ENCODE measurements around a stretch of chr6.

DNA sequence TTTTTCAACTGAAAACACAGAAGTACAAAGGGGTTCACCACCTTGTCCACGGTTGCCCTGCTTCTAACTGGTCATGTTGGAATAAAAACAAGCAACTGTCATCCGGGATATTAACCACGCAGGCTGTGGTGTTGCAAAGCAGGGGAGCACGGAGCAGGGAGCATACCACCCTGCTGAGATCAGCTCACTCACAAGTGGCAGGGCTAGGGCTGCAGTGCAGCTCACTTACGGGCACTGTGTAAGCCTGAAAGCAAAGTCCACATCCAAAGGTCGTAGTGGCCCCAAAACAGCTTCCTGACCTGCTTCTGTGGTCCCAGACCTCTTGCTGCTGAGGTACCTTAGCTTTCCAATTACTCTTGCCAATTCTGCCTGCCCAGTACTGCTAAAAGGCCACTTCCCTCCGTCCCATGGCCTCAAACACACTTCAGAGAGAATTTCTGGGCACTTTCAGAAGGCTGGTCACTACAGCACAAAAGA lies 105.7 kb upstream of the DUSP22 start:
- PRO-cap: no peak

DNA sequence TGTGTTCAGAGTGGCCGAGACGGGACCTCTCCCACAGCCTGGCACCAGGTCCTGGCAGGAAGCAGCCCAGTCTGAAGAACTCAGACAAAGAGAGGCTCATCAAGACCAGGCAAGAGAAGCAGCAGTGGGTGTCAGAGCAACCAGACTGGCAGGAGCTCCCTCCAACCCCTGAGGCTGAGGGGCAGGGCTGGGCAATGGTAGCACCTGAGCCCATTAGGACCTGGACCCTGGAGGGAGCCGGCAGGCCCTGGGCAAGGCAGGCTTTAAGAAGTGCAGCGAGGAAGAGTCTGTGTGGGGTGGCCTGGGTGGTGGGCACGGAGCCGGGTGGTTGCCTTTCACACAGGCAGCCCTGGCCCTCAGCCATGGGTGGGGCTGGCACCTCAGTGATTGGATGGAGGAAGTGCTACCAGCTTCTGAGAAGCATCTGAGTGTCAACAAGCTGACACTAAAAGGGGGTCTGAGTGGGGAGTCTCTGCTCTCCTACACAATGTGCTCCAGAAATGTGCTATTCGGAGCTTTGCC lies 33.1 kb upstream of the IRF4 start:
- PRO-cap: no peak

- PRO-cap: no peak
Measured at GRCh38 chr6:401214-402127, 9.9 kb downstream of the IRF4 start.

DNA sequence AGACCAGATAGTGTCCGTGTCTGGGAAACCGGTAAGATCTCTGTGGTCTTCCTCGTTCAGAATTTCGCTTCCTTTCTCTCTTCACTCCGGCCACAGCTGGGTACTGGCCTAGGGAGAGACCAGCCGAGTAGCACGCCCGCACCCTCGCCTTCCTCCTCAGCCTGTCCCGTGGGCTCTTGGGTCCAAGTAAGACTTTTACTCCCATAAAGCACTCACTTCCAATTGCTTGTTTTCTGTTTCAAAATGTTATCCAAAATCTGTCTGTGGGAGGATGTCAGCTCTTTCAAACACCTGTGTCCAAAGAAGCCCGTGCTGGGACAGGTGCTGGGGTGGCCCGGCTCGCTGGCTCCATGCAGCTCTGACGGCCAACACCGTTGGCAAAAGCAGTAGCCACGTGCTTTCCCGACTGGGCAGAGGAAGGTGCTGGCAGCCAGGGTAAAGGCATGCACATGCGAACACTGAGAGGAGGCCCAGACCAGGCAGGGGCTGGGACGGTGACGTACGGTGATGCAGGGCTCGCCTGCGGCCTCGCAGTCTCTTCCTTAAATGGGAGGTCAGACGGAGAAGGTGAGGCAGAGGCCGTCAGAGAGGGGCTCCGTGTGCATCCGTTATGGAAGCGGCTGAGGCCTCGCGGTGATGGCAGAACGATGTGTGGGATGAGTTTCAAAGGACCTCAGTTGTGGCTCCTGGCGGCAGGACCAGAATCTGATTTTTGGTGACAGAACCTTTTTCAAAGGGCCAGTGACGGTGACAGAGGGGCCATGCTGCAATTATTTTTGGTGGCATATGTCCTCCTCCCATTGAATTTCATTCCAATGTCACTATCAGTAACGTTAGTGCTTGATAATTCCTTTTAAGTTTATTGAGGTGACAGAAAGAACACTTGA lies 112.4 kb downstream of the IRF4 start:
- PRO-cap: no peak

DNA sequence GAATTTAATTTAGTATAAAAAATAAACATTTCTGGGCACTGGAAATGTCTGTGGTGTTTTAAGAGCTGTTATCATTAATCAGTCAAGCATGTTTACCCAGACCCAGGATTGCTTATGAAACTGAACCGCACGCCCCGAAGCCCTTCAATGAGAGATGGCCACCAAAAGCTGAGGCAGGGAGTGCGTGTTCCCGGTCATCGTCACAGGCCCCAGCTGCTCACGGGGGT lies 23.2 kb upstream of the EXOC2 start:
- PRO-cap: no peak

- PRO-cap: no peak
Measured at GRCh38 chr6:1287066-1287691, 24.7 kb upstream of the FOXQ1 start.

GRCh38 chr6:1313054-1314171 lies 1.5 kb downstream of the FOXQ1 start:
- PRO-cap: no peak

DNA sequence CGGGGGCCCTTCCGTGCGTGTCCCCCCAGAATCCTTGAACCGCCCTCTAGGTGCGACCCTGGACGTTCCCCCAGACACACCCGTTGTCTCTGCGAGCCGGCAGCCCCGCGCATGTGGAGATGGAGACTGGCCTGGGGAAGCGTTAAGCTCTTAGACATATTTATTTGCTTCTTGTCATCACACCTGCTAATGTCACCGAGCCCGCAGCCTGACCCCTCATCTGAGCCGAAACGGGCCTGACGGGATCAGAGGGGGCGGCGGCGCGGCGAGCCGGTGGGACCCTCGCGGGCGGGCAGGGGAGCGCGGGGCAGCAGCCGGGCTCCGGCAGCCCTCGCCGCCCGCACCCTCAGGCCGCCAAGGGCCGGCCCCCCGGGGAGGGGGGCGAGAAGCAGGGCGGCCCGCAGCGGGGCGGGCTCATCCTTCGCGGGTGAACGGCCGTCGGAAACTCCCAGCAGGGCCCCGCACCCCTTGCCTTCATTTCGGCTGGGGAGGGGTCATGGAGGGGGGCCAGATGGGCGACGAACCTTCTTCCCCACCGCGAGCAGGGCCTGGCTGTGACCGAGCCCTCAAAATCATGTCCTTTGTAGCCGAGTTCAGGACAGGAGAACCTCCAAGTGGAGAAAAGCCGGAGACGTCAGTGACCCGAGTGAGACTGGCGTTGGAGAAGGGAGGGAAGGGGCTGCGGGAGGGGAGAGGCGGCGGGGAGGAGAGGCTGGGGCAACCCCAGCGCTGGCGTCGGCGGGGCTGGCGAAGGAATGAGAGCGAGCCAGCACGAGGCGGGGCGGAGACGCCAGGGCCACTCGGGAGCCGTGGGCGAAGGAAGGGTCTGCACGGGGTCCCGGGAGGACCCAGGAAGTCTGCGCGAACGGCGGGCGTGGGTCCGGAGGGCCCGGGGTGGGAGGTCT lies 733 bp upstream of the FOXC1 start:
- PRO-cap: no peak

GRCh38 chr6:1613288-1613840 lies 3.6 kb downstream of the FOXC1 start:
- PRO-cap: no peak

DNA sequence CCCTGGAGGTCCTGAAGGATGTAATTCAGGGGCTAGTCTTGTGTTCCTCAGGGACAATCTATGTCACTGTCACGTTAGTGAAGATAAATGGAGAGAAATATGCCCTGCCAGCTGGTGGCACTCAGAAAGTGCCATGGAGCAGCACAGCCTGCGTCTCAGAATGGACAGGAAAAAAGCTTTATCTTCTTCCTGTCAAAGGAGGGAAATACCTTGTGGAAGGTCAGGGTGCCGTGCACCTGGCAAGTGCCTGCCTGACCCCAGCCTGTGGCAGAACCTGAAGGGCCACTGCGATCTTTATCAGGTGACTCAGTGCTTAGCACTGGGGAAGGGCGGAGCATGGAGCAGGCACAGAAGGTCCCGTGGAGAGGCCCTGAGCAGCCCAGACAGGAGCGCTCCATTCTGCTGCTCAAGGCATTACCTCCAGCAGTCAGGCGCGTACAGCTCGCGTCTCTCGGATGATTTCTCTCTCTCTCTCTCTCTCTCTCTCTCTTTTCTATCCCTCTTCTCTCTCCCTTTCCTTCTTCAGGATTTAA lies 31.6 kb downstream of the FOXC1 start:
- PRO-cap: no peak

GRCh38 chr6:1693142-1693833 lies 83.6 kb downstream of the FOXC1 start:
- PRO-cap: no peak

DNA sequence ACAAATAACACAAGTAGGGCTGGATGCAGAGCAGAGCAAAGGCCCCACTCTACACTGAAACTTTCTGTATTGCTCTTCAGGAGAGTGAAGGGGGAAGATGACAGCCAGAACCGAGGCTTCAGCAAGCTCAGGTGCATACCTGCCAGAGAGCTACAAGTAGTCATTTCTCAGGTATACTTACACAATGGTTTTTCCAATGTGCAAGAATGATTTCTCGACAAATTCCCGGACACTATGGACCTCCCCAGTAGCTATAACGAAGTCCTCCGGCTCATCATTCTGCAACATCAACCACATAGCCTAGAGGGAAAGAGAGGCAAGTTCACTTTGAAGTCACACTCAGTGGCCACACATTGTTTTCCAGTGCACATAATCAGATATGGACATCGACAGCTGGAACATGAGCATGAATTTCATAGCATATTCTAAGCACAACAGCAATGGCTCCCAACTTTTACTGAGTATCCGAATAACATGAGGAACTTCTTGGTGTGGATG lies 132.6 kb downstream of the FOXC1 start:
- PRO-cap: no peak

GRCh38 chr6:1762237-1762790 lies 152.6 kb downstream of the FOXC1 start:
- PRO-cap: no peak

DNA sequence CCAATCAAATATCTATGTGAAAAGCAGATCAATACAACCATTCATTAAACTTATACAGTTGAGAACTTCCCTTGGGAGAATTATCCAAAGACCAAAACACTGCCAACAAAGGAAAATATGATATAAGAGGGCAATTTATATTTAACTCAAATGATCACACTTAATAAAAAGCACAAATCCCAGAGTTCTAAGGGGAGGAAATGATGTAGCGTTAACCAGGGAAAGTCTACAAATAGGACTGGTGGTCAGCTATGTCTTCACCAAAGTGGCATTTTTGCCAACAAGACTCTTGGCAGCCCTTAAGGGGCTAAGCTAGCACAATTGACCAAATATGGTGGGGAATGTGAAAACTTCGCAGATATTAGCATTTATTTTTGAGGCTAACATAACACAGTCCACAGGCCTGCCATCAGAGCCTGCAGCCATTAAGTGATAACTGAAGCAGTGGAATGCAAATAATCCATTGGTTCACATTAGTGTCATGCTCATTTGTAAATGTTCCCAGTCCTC lies 274.5 kb downstream of the FOXC1 start:
- PRO-cap: no peak

DNA sequence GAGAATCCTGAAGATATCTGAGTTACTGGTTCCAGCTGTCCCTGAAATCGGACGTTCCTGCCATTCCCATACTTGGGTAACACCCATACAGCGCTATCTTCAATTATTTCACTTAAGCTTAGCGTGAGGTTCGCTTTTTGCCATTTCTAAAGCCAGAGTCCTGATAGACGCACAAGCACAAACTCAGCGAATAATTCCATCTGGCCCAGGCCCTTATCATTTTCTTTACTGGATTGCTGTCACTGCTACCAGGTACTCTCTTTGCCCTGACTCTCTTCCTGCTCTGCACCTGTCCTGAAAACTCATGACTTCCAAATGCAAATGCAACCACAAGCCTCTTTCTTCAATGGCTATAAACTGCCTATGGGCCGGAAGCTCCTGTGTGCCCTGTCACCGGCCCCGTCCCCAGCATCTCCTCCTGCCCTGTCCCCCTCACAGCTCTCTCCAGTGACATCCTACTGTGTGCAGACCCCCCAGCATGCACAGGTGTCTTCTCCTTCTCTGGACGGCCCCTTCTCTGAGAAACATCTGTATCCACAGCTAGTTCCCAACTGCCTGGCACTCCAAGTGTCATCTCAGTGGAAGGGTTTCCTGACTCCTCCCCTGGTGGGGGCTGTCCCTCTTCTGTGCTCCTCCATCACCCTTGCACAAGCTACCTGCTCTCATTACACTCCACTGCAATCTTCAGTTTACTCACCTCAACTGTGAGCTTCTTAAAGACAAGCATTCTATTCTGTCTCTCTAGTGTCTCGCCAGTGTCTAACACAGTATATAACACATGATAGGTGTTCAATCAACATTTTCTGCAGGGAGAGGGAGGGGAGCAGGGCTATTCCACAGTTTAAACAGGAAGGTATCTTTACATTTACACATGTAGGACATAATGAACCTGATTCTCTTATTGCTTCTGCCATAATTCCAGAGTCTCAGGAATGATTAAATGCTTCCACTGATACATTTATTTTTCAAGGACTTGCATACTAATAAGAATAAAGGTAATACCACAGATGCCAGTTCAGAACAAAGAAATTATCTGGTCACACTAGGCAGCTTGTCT lies 302.4 kb downstream of the GMDS start:
- PRO-cap: no peak

- PRO-cap: unidirectional peak, minus-strand start at chr6:2246339
Measured at GRCh38 chr6:2245949-2246649, 694 bp upstream of the GMDS start.

DNA sequence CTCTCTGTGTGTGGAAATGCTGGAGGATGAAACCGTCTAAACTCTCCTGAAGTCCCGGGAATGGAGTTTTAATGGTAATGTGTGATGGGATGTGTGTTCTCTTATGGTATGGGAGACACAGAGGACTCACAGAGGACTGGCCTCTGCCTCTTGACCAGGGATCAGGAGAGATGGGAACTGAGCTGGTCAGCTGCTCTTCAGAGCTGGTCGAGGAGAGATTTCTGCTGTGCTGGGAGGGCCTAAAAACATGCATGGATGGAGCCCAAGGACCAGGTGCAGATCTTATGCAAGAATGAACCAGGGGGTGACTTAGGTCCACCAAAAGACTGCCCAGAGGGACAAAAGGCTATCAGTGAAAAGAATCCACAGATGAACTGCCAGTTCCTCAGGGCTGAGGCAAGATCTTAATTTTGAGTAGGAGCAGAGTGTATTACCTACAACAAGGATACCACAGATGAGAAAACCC lies 27.3 kb upstream of the GMDS start:
- PRO-cap: no peak

DNA sequence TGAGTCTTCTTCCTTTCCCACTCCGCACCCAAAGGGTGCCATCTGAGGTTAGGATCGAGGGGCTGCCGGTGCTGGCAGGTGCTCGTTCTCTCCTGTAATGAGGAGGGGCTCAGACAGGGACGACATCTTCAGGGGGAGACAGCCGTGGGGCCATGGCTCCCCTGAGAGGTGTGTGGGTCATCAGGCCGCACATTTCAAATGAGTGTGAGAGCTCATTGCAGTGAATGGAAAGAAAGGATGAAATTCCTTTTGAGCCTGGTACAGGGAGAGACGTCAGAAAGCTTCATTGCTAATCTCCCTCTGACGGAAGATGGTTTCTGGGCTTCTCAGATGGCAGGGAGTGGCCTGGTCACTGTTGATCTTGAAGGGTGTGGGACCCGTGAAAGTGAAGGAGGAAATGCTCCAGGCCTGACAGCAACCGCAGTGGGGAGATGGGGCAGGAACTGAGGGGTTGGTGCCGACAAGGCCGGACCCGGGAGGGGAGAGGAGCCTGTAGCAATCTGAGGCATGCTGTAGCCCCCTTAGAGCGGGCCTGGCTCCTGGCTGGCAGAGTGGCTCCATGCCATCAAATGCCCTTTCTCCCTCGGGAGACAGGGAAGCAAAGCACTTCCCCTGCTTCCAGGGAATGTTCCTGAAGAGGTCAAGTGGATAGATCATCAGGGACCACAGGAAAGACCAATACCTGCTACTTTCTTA lies 127.4 kb downstream of the MYLK4 start:
- PRO-cap: no peak

DNA sequence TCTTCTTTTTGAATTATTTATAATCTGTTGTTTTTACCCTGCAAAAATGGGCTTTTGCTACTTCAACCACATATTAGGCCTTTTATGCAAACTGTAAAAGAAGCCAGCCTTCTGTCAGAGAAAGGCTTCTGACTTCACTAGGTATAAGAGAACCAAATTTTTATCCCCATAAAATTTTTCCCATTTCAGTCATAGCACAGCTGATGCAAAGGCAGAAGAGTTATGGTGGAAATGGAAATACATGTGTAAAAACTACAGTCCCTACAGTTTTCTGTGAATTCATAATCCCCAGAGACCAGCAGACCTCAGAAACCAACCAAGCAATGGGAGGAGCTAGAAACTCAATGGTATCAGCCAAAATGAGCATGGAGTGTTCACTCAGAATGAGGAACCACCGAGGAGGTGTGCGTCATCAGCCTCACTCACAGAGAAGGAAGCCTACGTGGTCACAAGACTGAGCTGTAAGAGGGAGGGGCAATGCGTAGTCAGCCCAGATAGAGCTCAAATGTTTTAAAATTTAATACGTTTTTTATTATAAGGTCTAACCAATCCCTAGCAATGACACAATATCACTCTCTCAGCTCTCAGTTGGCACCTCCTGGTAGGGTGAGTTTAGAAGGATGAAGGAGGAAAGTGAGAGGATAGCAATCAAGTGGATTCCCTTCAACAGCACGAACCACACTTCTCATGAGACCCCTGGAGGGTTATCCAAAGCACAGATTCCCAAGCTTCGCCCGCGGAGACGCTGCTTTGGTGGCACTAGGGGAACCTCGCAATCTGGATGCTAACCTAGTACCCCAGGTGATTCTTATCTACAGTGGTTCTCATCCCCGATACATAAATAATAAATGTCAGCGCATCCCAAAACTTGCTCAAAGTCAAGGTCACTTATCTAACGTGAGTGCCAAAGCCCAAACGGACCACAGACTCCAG lies 17.4 kb downstream of the MYLK4 start:
- PRO-cap: unidirectional peak, plus-strand start at position 457 of the sequence

- PRO-cap: unidirectional peak, plus-strand start at chr6:2764757; bidirectional peak, plus-strand start at chr6:2765373, minus-strand start at chr6:2765084
Measured at GRCh38 chr6:2764498-2765247, 520 bp upstream of the WRNIP1 start.

Data from paraaortic lymph node (tissue), 1 donor.